Bronchus fibroblast of lung (primary cell): Measurements from ENCODE around the genes CSRNP3 and STK39.

GRCh38 chr2:162022113-162022894 lies 51.7 kb downstream of the DPP4 start:
- RAMPAGE, long total RNA: no peak

- RAMPAGE, long total RNA: no peak
These were observed 883 bp upstream of the FIGN start for GRCh38 chr2:163736529-163737252.

- RAMPAGE, long total RNA: no peak
These were observed 106.6 kb downstream of the GRB14 start for GRCh38 chr2:164514314-164515356.

- RAMPAGE, long total RNA: no peak
These were observed 60.3 kb downstream of the GRB14 start for GRCh38 chr2:164560944-164561391.

- RAMPAGE, long total RNA: no peak
These were observed 52.9 kb downstream of the GRB14 start for GRCh38 chr2:164568340-164568742.

DNA sequence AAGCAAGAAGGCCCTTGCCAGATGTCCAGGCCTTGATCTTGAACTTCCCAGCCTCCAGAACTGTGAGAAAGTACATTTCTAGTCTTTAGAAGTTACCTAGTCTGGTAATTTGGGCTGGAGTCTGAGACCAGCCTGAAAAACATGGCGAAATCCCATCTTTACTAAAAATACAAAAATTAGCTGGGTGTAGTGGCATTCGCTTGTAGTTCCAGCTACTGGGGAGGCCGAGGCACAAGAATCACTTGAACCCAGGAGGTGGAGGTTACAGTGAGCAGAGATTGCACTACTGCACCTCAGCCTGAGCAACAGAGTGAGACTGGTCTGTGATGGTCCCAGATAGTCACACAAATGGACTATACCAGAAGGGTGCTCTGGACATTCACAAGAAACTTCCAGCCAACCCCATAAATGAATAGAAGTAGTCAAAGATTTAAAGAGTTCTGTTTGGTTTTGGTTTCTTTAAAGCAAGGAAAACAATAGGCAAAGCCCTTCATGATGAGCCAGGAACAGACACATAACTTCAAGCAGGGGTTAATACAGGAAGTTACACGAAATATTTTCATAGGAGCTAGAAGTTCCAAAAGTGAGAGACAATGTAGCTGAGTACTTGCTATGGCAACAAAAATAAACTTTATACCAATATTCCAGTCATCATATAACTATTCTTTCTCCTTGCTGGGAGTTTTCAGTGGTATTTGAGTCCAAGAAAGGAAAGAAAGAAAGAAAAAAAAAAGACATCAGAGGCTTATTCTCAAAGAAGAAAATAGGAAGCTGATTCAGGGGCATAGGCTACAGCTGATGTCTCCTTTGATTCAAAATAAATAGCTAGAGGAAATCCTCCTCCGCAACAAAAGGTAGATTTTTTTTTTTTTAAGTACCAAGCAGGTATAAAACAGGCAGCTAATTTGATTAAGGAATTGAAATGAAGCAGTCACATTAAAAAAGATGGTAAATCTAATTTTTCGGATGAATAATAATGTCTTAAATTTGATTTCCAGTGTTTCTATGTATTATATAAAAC lies 56.2 kb downstream of the COBLL1 start:
- RAMPAGE, long total RNA: no peak

DNA sequence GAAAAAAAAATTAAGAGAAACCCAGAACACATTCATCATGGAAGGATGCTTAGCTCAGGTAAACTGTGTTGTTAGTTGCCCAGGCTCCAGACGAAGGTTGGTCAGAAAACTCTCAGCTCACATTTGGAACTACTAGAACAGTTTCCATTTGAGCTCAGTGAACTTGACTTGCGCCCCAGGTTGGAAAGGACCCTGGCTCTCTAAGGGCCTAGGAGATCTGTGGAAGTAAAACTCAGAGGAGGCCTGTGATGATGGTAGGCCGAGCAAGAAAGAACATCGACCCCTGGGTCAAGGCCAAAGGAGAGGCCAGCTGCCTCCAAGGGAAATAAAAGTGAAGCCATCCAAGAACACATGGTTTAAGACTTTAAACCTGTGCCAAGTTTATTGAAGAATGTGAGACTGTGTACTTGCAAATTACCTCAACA lies 40.5 kb upstream of the COBLL1 start:
- RAMPAGE, long total RNA: no peak

GRCh38 chr2:165068104-165068379 lies 112.7 kb upstream of the SLC38A11 start:
- RAMPAGE, long total RNA: no peak

DNA sequence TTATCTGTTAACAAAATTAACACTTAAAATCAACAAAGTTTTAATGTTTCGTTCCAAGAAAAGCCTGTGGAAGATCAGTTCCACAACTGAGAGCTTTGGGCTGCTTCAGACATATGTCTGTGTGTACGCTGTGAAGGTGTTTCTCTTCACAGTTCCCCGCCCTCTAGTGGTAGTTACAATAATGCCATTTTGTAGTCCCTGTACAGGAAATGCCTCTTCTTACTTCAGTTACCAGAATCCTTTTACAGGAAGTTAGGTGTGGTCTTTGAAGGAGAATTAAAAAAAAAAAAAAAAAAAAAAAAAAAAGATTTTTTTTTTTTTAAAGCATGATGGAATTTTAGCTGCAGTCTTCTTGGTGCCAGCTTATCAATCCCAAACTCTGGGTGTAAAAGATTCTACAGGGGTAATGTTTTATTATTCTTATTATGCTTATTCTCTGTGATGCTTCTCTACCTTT lies 54.5 kb downstream of the SCN2A start:
- RAMPAGE, long total RNA: no peak

DNA sequence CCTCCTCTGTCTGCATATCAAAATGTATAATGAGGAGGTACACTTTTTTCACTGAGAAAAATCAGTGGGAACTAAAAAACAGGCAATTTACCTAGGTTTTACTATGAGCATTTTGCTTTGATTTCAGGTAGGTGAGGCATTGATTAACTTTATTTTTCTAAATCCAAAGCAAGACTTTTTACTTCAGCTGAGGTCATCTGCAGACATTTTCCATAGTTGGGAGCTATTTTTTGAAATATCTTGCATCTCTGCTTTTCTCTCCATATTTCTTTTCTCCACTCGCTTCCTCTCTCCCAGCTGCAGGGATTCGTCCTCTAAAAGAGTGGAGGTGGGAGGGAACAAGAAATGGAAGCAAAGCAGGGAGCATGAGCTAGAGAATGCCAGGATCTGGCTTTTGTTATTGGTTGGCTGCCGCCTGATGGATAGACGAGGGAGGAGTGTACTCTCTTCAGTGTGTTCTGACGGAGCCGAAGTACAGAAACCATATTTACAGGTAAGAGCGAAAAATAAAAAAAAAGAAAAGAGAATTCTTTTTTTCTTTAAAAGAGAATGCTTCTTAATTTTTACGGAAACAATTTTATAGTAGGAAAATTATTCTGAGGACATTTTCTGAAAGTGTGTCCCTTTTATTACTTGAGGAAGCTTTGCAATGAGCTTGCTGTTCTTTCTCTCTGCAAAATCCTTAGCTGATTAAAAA lies at the start of gene CSRNP3:
CSRNP3 (plus strand) TSS at position 451 of the 697 bp plus-strand sequence.
- RAMPAGE, long total RNA: no peak

- RAMPAGE, long total RNA: no peak
These were observed 138.4 kb downstream of the GALNT3 start for GRCh38 chr2:165655421-165656187.

DNA sequence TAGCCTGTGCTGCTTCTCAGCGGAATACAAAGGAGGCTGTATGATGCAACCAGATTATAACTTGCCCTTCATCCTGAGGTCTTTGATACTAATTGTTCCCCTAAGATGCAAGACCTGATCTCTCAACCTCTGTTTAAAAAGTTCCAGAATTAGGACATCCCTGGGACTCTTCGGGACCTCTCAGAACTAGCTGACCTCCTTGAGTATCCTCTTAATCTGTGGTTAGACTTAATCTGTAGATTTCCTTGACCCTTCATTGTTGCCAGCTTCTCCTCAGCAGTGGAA lies 8.1 kb downstream of the SCN7A start:
- RAMPAGE, long total RNA: no peak

DNA sequence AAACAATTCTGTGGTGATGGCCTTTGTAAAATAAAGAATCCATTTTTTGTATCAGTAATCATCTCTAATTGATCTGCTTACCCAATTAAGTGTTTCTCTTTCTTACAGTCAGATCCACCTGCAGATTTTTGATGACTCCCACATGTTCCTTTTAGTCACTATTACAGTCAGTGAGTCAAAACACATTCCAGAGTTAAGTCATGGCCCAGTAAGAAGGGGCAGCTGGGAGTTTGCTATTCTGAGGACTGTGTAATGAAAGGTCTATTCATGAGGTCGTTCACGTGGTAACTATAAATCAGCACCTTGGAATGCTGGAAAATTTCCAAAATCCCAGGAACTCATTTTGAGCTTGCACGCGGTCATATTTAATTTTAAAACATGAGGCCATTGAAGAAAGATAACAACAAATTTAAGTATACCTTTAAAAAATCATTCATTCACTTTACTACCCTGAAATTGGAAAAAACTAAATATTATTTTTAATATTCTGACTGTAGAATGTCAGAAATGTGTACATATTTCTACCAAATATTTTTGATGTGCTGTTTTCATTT lies 152.0 kb upstream of the B3GALT1 start:
- RAMPAGE, long total RNA: no peak

DNA sequence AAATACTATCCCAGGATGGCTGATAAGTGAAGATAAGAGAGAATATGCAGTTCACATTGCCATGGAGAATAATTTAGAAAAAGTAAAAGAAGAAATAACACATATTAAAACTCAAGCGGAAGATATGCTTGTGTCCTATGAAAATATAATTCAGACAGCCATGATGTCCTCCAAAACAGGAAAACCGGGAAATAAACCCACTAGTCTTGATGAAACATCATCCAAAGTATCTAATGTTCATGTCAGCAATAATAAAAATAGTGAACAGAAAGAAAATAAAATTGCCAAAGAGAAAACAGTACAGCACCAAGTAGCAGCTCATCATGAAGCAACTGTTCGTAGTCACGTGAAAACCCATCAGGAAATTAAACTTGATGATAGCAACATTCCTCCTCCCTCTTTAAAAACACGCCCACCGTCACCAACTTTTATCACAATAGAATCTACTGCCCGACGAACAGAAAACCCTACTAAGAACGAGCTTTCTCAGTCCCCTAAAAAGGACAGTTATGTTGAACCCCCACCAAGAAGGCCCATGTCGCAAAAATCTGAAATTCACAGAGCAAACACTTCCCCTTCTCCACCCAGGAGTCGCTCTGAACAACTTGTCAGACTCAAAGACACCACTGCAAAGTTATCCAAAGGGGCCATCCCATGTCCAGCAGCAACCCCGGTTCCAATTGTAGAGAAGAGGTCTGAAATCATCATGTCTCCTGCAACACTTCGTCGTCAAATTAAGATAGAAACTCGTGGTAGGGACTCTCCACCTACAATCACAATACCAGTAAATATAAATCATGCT lies 42.3 kb upstream of the B3GALT1 start:
- RAMPAGE, long total RNA: no peak

DNA sequence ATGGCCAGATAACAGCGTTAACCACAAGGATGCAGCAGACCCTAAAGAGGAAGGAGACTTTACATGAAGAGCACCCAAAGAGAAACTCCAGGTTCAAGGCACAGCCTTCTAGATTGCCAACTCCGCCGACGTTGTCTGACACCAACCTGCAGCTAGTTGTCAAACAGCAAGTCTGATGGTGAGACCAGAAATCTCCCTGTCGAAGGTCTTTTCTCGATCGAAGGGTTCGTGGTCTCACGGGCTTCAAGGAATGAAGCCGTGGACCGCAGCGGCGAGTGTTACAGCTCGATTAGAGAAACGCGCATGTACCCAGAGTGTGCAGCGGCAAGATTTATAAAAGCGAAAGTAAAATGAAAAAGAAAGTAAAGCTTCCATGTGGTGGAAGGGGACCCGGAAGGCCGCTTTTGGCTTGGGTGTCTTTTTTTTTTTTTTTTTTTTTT lies 251.8 kb downstream of the B3GALT1 start:
- RAMPAGE, long total RNA: no peak

DNA sequence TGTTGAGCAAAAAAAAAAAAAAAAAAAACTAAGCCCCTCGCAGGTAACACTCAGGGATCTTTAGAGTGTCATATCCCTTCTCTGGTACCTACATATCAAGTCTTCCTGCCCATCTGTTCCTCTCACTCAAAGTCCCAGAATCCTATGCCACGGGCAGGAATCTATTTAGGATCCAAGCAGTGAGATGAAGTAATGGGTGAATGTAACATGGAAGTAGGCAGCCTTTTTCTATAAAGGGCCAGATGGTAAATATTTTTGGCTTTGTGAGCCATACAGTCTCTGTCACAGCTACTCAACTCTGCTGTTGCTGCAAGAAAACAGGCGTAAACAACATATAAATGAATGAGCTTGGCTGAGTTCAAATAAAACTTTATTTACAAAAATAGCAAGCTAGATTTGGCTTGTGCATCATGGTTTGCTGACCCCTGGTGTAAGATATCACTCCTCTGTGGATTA lies 458.0 kb downstream of the B3GALT1 start:
- RAMPAGE, long total RNA: no peak

DNA sequence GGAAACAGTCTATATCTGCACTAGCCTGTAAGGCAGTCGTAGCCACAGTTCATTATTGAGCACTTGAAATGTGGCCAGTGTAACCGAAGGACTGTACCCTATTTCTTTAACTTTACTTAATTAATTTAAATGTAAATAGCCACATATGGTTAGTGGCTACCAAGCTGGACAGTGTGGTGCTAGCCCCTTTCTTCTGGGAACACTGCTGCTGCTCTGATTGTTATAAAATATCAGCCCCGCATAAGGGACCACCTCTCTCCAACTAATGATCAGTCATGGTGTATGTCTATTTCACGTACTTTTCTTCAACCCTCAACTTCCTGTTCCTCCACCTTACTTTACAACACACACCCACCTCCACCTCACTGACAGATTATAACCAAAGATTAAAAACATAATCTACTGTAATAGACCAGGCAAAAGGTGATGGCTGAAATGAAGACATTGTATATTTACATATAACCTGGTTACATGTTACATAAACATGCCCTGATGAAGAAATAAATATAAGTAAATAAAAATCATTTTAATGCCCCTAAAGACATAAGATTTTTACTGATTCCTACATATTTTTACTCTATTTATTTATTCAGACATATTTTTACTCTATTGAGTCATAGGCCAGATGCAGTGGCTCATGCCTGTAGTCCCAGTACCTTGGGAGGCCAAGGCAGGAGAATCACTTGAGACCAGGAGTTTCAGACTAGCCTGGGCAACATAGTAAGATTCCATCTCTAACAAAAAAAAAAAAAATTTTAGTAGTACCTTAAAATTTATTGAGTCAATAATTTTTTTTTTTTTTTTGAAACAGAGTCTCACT lies 12.9 kb downstream of the STK39 start:
- RAMPAGE, long total RNA: no peak

GRCh38 chr2:168247308-168248436 lies at the start of gene STK39:
Gene STK39 (minus strand): TSS chr2:168247595.
- RAMPAGE, long total RNA: no peak

- RAMPAGE, long total RNA: no peak
These were observed 33.9 kb downstream of the CERS6 start for GRCh38 chr2:168489862-168490407.

- RAMPAGE, long total RNA: no peak
These were observed 34.3 kb downstream of the CERS6 start for GRCh38 chr2:168490408-168490798.